SEM (cell line): ENCODE measurements around a stretch of chr9.

DNA sequence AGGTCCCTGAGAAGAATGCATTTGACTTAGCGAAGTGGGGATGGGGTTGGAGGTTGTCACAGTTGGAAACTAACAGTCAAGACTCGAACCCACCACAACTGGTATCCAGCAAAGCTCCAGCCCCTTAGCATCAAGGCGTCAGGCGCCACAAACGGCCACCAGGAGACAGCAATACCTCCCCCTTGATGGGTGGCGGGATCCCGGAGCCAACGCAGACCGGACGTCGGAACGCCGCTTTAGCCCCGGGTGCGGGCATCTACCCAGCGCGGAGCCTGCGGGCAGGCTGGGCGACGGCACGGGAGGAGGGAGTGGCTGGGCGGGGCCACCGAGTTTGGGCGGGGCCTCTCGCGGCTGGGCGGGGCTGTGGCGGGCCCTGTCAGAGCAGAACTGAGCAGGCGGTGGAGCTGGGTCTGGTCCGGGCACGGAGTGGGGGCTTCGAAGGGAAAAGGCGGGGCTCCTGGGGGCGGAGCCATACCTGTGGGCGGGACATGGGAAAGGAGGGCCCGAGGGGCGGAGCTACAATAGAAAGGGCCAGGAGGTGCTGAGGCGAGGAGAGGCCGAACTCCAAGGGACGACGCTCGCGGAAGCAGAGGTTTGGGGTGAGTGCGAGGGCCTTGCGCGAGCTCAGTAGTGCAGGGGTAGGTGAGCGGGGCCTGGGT is 40.4 kb upstream of the GARNL3 start:
- PRO-cap = unidirectional peak, plus-strand start at position 524 of the sequence

GRCh38 chr9:127225090-127226266 is 39.1 kb upstream of the GARNL3 start:
- PRO-cap = unidirectional peak, plus-strand start at chr9:127225243

GRCh38 chr9:127293303-127293895 is 28.8 kb downstream of the GARNL3 start:
- PRO-cap = no peak

DNA sequence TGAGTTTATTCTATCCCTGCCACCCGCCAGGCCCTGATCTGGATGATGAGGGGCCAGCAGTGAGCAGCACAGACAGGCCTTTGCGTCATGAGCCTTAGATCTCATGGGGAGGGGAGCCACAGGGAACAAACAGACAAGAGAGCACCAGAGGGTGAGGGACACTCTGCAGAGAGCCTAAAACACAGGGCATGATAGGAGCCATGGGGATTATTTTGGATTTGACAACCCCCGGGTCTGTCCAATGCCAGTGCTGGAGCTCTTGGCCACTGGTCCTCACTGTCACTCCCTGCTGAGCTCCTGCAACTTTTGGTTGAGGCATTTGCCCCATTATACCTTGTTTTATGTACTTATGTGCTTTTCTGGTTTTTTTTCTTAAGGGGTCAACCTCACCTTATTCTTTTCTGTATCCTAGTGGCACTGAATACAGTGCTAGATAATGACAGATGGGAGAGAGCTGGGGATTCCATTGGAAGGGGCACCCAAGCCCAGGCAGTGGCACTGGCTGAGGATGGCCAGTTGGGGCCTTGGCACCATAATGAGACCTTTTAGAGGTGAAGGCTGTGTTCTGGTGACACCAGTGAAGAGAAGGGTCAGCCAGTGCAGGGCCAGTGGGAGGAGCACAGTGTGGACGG is 33.9 kb upstream of the SLC2A8 start:
- PRO-cap = no peak

DNA sequence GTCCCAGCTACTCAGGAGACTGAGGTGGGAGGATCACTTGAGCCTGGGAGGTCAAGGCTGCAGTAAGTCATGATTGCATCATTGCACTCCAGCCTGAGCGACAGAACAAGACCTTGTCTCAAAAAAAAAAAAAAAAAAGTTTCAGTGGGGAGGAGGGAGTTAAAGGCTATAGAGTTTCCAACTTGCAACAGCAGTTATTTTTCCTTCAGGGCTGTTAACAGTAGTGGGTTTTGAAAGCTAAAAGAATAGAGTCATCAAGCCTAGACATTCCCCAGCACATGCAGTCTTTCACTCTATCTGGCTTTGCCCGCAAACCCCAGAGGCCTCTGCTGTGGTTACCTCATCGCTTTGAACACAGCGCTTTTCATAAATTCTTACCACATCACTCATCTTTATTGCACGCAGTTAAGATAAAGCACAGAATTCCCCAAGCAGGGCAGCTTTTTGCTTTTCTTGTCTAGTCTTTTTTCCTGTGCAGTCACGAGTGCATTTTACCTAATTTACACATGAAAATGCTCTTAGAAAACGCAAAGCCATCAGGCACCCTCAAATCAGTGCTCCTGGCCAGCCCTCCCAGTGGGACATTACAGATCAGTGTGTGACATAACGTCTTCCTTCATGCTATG is 8.7 kb upstream of the SLC2A8 start:
- PRO-cap = no peak

DNA sequence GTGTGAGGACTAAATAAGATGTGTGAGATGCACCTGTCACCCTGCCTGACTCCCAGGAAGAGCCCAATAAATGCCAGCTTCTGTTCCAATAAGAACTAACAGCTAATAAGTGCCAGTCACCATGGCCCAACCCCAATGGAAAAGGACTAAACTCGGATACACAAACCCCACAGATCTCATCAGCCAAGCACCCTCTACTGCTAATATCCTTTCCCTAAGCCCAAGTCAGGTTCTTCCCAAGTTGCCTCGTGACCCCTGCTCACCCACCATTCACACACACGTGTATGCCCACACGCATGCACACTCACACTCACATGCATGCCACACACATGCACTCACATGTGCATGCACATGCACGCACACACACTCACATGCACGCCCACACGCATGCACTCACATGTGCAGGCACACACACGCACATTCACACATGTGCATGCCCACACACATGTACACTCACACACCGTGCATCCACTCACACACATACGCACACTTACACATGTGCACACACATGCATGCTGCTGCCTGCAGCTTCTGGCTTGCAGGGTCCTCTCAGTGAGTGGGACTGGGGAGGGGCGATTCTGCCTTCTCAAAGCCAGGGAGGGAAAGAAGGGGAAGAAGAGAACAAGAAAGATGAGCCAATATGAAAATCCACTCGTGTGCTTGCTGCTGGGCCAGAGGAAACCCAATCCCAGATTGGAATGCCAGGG is 19.7 kb downstream of the NIBAN2 start:
- PRO-cap = no peak

DNA sequence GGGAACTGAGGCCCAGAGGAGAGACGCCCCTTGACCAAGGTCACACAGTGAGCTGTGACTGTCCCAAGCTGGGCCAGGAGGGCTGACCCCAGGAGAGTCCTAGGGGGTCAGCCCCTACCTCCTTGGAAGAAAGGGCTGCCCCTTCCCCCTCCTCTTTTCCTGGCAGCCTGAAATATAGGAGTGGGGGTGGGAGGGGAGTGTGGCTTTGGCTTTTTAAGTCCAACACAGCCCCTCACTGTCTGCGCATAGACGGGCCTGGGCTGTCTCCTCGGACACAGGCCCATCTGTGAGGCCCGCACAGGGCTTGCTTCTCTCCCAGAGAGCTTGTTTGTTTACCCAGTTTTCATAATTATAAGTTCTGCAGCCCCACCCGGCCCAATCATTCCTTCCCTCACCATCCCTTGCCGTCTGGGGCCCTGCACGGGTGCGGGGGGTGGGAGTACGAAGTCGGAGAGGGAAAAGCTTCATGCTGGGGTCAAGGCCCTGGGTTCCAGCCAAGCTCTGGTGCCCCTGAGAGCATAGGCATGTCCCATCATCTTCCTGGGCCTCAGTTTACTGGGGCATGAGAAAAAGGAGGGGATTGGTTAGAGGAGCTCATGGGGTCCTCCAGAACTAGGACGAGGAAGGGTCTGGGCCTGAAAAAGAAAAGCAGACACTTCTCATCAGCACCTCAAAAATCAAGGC is 10.8 kb downstream of the NIBAN2 start:
- PRO-cap = no peak

- PRO-cap = no peak
Observed at GRCh38 chr9:127628381-127628808, 16.3 kb downstream of the STXBP1 start.

DNA sequence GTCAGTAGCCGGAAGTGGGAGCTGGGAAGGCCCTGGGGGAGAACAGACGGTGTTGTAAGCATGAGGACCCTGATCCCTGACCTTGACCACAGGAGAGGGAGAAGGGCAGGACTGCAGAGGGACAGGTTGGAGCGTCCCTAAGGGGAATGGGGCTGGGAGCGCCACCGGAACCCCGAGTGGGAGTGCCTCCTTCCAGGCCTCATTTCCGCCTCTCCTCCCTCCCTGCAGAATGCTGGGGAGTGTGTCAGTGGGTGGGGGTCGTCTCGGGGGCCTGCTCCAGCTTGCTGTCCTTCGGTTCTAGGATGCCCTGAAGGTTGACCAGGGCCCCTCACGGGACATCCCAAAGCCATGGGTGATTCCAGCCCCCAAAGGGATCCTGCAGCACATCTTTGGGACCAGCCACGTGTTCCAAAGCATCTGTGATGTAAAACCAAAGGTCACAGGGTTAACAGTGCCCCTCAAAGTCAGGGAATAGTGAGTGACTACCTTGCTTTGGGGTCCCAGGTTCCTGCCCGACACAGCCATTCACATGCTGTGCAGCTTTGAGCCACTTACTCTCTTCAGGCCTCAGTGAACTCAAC is 754 bp downstream of the TTC16 start:
- PRO-cap = no peak

DNA sequence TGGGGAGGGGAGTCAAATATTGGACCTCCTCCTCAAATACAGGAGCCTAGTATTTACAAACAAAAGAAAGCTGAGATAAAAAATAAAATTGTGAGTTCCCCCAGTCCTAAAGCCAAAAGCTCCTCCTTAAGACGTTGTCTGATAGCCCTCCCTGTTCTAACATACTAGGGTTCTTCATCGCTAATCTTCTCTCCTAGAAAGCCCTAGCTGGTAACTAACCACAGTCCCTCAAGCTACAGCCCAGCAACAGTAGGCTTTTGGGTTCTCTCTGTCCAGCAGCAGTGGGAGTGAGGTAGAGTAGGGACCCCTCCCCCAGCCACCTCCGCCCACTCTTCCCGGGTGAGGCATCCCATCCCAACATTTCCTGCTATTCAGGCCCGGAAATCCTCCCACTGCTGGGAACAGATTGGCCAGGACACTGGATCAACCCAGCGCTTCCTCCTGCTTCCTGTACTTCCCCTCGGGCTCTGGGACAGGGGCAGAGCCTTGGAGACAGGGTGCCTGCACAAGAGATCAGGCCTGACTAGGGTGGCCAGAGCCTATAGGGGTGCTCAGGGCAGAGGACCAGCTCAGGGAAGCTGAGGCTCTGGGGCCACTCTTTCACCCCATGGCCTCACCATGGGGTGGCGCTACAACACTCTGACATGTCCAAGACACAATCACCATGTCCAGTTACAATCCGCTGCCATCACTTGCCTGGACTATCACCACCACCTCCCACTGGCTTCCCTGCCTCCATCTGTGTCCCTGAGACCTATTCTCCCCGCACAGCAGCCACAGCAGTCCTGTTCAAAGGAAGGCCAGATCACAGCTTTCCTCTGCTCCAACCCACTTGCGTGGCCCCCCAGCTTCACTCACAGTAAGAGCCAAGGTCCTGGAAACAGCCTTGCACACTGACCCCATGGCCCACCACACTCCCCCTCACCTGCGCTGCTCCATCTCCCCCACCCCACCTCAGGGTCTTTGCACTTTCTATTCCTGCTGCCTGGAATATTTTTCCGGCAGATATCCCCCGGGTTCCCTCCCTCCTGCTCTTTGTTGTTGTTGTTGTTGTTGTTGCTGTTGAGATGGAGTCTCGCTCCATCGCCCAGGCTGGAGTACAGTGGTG is 14.4 kb downstream of the SH2D3C start:
- PRO-cap = no peak

DNA sequence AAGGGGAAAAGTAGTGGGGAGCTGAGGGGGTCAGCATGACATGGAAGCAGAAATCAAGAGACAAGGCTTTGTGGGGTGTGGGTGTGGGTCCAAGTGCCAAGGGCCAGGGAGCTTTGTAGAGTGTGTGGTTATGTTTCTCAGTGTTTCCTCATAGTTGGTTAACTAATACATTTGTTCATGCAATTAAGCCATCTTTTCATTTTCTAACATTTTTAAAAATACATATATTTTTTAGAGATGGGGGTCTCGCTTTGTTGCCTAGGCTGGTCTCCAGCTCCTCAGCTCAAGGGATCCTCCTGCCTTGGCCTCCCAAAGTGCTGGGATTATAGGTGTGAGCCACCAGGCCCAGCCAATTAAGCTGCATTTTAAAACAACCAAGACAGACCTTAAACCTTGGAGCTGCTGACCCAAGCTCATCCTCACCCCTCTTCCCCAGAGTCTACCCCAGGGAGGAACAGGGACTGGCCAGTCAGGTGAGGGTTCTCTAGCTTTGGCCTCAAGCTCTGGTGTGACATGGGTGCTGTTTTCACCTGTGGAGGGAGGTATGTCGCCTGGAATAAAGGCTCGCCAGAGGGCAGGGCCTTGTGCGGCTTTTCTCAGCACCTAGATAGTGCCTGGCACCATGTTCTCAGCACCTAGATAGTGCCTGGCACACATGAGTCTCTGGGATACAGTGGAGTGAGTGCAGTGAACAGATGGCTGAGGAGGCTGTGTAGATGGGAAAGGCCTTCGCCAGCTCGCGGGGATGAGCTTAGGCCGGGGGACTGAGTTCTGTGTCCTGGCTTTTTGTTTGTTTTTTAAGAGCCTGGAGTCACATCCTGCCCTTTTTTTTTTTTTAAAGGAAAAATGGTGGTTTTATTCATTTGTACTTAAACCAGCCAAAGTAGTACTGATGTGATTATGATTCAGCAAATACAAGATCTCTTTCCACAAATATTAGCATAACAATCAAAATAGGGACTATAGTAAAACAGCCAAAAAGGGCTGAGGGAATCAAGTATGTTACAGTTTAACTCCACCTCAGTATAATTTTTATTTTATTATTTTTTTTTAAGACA is 7.4 kb downstream of the CDK9 start:
- PRO-cap = no peak

- PRO-cap = no peak
Observed at GRCh38 chr9:127806894-127807710, 4.4 kb downstream of the FPGS start.

DNA sequence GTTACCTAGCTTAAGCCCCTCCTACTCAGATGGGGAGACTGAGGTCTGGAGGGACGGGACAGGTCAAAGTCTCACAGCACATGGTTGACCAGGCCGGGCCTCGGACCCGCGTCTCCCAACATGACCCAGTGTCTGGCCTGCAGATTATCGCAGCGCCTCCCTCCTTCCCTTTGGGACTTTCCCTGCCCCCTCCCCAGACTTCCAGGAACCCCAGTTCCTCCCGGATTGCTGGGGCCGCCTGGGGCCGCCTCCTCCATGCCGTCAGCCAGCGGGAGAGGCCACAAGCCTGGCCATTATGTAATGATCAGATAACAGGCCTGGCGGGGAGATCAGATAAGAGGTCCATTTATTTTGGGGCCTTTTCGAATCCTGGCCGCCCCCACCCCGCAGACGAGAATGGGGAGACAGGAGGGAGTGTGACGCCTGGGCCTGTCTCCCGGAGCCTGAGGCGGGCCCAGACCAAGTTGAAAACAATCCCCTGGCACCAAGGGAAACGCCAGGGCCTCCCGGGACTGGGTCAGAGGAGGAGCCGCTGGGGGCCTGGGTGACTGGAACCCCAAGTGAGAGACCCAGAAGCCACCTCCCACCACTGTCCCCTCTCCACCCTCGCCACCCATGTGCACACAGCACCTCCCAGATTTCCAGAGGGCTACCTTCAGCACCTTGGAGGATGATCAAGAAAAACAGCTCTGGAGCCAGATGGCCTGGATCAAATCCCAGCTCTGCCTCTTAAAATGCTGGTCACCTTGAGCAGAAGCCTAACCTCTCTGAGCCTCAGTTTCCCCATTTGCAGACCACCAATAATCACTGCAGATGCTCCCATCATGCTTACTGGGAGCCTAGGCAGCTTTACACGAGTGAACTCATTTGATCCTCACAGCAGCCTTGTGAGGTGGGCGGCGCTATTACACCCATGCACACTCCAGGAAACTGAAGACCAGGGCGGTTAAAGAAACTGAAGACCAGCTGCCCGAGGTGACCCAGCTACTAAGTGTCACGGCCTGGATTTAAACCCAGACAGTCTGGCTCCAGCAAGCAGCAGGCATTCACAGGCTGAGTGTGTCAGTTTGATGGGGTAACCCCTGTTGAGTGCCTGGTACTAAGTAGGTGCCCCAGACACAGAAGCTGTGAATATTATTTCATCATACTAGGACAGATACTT is 7.8 kb downstream of the ENG start:
- PRO-cap = no peak

DNA sequence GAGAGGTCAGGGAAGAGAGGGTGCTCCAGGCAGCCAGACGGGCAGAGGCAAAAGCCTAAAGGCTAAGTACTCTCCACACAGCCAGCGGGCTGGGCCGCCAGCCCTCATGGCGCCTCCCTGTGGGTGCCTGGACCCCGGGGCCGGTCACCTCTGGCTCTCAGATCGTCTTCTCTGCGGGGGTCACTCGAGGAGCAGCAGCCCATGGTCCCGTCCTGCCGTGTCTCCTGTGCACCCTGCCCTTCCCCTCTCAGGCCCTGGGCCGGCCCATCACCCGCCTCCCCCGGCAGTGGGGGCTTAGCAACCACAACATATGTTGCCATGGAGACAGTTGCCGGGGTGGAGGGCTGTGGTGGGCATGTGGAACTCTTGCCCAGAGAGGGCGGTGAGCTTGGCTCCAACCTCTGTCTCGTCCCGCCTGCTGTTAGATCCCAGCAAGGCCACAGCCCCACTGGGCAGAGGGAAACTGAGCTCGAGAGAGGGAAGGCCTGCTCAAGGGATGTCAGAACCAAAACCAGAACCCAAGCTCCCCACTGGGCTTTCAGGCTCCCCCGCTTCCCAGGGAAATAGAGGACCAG is 4.1 kb downstream of the AK1 start:
- PRO-cap = no peak

DNA sequence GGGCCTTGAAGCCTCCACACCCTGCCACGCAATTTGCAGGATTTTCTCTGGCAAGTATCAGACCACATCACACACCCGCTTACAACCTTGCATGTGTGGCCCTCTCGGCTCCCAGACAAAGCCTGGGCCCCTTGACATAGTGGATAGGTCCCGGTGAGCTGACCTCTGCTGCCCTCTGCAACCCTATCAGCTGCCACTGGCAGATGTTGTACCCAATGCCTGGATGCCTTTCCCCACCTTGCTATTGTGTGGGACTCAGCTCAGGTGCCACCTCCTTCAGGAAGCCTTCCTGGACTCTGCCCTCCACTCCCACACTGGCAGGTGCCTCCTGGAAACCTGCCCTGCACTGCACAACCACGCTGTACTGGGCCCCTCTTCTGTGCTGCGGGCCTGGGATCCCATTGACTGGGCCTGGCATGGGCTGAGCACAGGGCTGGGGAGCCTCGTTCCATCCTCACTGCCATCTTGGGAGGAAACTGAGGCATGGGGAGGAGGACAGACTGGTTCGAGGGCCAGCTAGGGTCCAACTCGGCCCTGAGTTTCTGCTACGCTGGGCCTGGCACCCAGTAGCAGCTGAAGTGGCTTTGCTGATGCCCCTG is 1.5 kb downstream of the AK1 start:
- PRO-cap = no peak

GRCh38 chr9:127877112-127877554 is 342 bp downstream of the AK1 start:
- PRO-cap = no peak

DNA sequence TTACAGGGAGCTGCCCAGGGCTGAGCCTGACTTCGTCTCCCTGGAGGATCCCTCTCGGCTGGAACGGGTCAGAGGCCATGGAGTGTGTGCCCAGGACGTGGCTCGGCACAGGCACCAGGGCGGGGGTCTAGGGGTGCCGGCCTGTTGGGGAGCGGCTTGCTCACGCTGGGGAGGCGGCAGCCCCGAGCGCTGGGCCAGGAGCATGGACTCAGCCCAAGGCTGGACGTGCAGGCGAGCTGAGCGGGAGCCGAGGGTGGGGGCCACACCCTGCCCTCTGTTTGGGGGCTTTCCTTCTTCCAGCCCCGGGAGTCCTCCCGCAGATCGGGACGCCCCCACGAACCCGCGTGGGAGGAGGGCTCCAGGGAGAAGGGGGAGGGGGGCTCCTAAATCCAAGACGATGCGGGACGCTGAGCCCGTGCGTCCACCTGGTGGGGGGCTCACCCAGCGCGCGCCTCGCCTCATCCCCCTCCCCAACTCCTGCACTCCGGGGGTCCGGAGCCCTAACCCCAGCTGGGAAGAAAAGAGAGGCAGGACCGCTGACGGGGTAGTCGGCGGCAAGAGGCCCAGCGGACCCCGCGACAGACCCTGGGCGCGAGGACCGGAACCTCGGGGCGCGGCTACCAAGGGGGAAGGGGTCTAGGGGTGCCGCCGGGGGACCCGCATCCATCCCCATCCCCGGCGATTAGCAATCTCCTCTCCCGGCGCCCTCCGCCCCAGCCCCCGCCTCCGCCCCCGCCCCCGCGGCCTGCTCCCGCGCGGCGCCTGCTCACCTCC is 483 bp downstream of the ST6GALNAC6 start:
- PRO-cap = no peak

- PRO-cap = unidirectional peak, minus-strand start at chr9:127919612
Observed at GRCh38 chr9:127918895-127919995, 2.4 kb upstream of the ST6GALNAC4 start.

DNA sequence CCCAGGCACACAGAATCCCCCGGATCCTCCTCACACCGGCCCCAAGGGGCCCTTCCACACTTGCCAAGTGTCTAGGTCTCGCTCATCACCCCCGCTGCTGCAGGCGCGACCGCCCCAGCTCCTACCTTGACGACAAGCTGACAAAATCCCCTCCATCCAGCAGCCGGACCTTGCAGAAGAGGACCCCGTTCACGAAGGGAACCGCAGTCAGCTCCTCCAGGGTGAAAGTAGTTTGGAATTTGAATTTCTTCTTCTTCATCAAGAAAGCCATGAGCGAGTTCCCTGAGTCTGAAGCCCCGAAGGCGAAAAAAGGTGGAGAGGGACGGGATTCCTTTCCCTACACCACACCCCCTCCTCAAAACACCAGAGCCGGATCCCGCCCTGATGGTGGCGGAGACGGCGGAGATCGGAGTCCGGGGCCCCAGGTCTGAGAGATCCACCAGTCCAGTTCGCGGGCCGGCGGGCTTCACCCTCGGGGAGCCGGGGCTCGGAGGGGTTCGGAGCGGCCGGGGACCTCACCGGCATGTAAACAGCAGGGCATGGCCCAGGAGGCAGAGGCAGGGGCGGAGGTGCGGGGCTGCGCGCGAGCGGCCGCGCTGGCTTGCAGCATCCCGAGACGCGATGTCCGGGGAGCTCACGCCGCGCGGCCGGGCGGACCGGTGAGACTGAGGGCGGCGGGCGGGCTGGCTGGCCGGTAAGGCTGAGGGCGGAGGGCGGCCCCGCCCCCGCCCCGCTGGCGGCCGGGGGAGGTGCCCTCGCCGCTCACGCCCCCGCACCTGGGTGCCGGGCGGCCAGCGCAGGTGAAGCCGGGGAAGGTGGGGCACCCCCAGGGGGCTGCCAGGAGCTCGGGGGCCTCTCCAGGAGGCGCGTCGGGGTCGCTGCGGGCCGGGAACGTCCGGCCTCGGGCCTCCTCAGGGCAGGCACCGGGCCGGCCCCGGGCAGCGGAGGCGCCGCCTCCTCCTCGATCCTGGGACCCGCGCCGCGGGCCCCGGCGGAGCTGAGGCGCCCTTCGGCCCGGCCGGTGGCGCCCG is 607 bp downstream of the EEIG1 start:
- PRO-cap = unidirectional peak, minus-strand start at position 670 of the sequence

GRCh38 chr9:128053651-128054103 is 13.4 kb downstream of the NAIF1 start:
- PRO-cap = no peak